ENCODE measurements around the genes ROPN1 and UMPS.

- PRO-cap, result no peak
- RAMPAGE, long total RNA, 3 experiments, result no peak in any of the 3 experiments
Measured at GRCh38 chr3:123792635-123792834, 91.6 kb downstream of the MYLK start.

- PRO-cap, result no peak
- RAMPAGE, long total RNA, 3 experiments, result no peak in any of the 3 experiments
Measured at GRCh38 chr3:123919161-123919835, 35.2 kb upstream of the MYLK start.

DNA sequence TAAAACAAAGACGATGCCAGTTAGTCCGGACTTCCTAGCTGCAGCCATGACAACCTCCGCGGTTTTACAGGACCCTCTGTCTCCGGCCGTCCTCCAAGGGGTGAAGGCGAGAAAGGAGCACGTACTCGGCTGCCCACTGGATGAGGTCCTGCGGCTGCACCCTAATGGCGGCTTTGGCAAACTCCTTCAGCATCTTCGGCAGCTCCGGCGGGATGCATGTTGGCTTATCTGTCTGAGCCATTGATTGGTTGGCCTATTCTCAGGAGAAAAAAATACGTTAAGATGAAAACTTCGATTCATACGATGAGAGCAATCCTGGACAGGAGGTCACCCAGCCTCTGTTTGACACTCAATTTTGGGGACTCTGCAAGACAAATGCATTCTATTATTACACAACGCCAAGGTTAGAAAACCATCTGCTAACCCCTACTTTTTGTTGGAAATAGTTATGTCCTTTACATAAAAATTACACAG lies 11.6 kb downstream of the ROPN1 start:
- PRO-cap, result no peak
- RAMPAGE, long total RNA, 3 experiments, result no peak in any of the 3 experiments

- PRO-cap, result no peak
- RAMPAGE, long total RNA, 3 experiments, result no peak in any of the 3 experiments
Measured at GRCh38 chr3:123991867-123992319, at the start of gene ROPN1. Gene ROPN1 (minus strand): TSS chr3:123992124.

GRCh38 chr3:124037357-124038588 lies 4.6 kb downstream of the KALRN start:
- PRO-cap, result no peak
- RAMPAGE, long total RNA, 3 experiments, result no peak in any of the 3 experiments

- PRO-cap, result no peak
- RAMPAGE, long total RNA, 3 experiments, result no peak in any of the 3 experiments
Measured at GRCh38 chr3:124258045-124258495, 224.9 kb downstream of the KALRN start.

DNA sequence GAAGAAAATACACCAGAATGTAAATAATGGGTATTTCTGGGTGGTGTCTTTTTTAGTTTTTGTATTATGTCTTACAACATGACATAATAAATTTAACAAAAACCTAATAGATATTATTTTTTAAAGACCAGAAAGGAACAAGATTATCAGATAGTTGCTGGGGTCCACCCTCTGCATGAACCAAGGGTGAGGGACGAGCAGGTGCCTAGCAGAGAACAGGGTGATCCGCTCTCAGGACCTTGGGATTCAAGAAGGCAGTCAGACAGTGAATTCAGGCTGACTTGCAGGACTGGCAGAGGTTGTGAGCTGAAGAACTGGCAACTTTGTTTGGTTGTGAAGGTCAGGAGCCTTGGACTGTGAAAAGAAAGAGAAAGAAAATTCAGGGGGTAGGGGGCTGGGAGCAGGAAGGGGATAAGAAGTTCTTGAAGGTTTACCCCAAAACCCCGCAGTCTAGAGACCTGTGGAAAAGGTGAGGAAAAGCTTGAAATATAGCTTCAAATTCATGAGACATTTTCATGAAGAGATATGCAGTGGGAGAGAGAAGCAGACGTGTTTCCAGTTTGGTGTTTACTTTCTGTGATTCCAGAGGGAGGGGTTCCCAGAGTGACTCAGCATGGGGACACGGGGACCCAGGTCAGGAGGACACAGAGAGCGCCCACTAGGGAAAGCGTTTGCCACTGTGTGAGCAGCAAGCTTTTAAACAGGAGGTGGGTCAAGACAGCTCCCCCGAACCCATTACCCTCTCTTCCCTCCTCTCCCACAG lies 217.3 kb upstream of the UMPS start:
- PRO-cap, result no peak
- RAMPAGE, long total RNA, 3 experiments, result no peak in any of the 3 experiments

- PRO-cap, result no peak
- RAMPAGE, long total RNA, 3 experiments, result no peak in any of the 3 experiments
Measured at GRCh38 chr3:124600497-124601320, 129.5 kb upstream of the UMPS start.

- PRO-cap, result no peak
- RAMPAGE, long total RNA, 3 experiments, result no peak in any of the 3 experiments
Measured at GRCh38 chr3:124617112-124617654, 113.1 kb upstream of the UMPS start.

- PRO-cap, result no peak
- RAMPAGE, long total RNA, 3 experiments, result no peak in any of the 3 experiments
Measured at GRCh38 chr3:124636758-124637428, 93.4 kb upstream of the UMPS start.

DNA sequence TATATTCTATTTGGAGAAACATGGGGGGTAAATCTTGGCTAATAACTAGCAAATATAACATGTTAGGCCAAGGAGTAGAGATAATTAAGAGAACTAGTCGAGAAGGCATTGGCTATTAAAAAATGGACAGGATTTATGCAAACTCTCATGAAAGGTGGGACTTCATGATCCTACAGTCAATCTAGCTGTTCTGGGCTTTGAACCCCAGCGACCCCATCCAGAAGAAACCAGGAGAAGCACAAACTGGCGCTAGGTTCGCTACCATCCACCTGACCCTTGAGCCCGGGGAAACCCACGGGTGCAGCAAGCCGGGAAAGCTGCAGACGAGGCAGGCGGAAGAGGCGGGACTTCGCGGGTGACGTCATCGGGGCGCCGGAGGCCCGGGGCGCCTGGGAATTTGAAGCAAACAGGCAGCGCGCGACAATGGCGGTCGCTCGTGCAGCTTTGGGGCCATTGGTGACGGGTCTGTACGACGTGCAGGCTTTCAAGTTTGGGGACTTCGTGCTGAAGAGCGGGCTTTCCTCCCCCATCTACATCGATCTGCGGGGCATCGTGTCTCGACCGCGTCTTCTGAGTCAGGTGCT lies at the start of gene UMPS:
UMPS (plus strand) TSS at position 404 of the 584 bp plus-strand sequence.
- PRO-cap, result bidirectional peak, plus-strand start at position 405 of the sequence, minus-strand start at position 278 of the sequence
- RAMPAGE, long total RNA, 3 experiments, result start-site peak on the plus strand in 3 of 3 experiments, centred at positions 399 to 410 of the sequence, 46 to 58 reads per replicate

GRCh38 chr3:124734943-124735295 lies 4.7 kb downstream of the UMPS start:
- PRO-cap, result no peak
- RAMPAGE, long total RNA, 3 experiments, result no peak in any of the 3 experiments

DNA sequence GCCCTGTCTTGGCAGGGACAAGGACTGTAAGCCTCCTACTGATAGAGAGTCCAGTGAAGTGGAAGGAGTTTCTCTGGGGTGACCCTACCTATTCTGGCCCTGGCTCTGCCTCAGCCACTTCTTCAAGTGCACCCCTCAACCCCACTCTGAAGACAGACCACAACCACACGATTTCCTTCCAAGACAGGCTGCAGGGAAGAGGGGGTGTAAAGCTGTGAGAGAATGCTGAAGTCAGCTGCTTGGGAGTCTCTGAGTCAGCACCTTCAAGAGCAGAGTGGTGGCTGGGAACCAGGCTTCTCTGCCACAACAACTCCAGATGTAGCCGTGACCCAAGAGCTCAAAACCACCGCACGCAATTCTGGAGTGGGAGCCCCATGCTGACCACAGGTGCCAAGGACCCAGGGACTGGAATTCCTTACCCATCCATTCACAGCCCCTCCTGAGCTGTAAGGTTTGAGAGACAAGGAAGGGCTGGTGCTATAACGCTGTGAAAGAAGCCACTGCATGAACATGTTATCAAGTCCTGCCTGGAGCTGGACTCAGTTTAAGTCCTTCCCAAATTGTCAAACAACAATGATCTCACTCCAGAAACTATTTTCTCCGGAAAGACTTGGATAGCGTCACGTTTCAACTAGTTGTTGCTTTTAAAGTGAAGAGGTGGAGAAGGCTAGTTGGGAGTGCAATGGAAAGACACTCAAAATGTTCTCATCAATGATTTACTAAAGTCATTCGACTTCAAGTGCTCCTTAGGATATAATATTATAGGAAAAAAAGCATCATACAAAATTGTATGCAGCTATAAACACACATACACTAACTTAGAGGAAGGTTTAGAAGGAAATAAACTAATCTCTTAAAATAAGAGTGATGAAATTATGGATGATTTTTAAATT lies 61.5 kb downstream of the UMPS start:
- PRO-cap, result no peak
- RAMPAGE, long total RNA, 3 experiments, result no peak in any of the 3 experiments

GRCh38 chr3:124845264-124845967 lies 41.7 kb downstream of the ITGB5 start:
- PRO-cap, result bidirectional peak, plus-strand start at chr3:124845690, minus-strand start at chr3:124845582
- RAMPAGE, long total RNA, 3 experiments, result no peak in any of the 3 experiments

DNA sequence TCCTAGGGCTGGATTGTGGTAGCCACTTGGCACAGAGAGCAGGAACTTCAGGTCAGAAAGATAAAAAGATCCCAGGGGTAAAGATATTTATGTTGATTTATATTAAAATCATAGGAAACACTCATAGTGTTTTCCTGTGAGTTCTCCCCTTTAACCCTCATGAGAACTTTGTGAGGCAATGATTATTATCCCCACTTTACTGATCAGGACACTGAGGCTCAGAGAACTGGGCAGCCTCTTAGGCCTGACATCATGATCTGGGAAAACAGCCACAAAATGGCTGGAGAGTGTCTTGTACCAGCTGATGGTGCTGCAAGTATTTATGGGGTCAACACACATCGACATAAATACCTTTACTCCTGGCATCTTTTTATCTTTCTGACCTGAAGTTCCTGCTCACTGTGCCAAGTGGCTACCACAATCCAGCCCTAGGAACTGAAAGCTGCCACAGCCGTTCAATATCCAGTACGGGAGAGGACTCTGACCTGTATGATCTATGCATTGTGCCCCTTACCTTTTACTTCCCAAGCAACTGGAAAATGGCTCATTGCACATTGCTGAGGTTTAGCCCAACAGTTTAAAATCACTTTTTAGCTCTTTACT lies 29.2 kb upstream of the MUC13 start:
- PRO-cap, result no peak
- RAMPAGE, long total RNA, 3 experiments, result no peak in any of the 3 experiments

DNA sequence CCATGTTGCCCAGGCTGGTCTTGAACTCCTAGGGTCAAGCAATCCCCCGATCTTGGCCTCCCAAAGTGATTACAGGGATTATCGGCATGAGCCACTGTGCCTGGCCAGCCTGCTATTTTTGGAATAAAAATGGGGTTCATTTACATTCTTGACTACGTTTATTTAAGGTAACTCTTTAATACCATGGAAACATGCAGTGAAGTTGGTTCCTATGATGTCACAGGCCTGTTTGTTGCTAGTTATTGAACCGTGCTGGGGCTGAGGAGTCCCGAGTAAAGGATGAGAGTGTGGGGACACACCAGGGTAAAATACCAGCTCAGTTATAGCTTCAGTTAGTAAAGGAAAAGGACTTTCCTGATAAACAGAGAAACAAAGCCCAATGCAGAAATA lies 37.4 kb upstream of the MUC13 start:
- PRO-cap, result no peak
- RAMPAGE, long total RNA, 3 experiments, result no peak in any of the 3 experiments

GRCh38 chr3:125039228-125039487 lies 16.6 kb downstream of the HEG1 start:
- PRO-cap, result no peak
- RAMPAGE, long total RNA, 3 experiments, result no peak in any of the 3 experiments

DNA sequence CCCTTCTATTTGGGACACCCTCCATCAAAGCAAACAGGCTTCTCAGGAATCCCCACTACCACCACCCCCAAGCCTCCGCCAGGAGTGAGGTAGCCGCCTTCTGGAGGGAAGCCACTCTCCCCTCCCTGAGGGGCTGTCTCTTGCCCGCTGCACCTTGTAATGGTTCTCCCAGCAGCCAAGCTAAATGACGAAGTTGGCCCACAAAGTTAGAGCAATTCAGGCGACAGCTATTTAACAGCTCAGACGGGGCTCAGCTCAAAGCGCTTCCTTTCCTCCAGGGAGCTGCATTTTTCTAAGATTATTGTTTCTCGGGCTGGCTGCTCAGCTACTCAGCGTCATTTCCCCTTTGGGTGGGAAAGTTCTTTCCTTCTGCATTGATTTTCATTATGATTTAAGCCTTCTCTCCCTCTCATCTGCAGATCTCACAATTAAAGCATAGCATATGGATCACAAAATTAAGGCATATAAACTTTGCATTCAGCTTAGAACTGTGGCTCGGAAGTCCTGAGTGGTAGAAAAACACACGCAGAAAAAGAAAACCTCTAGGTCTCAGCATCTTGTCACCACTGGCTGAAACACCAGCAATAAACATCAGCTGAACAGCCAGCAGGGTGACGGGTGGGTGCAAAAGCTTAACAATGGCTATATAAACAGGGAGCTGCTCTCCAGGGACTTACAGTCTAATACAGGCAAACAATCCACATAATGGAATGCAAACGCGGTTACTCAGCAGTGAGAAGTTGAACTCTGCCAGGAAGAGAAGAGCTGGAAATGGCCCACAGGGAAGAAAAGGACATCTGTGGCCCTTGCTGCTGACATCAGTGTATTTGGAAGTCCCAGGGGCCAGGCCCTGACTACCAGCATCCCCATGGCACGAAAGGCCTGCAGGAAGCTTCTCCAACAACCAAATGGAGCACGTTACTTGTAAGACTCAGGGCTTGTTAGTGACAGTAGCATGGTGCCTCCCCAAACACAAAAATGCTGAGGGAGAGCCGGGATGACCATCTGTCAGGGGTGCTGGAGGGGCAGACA lies 3.3 kb downstream of the HEG1 start:
- PRO-cap, result no peak
- RAMPAGE, long total RNA, 3 experiments, result no peak in any of the 3 experiments

DNA sequence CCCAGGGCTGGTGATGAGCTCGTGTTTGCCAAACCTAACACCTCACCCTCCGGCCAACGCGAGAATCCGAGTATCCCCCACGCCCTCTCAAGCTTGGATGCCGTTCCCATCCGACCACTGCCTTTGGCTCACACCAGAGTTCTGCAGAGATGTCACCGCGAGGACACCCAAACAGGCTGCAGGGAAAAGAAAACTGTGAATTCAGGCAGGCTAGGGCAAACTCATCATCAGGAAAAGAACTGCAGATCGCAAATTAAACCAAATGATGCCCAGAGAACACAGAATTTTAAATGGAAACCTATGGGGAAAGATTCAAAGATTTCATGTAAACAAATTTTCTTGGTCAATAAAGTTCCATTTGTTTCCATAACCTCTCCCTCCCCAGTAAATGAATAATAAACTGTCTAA lies 728 bp upstream of the HEG1 start:
- PRO-cap, result no peak
- RAMPAGE, long total RNA, 3 experiments, result no peak in any of the 3 experiments

GRCh38 chr3:125094012-125094528 lies 38.3 kb upstream of the HEG1 start:
- PRO-cap, result no peak
- RAMPAGE, long total RNA, 3 experiments, result no peak in any of the 3 experiments